Liver (tissue), 9 donors: Measurements from ENCODE around the genes GFRA3 and LRRTM2.

- PRO-cap, 5 experiments, result no peak in any of the 5 experiments
- RAMPAGE, long total RNA, 2 experiments, result start-site peak on the minus strand in 1 of 2 experiments, at chr5:138274450-138274505 at its widest, 29 to 41 reads per replicate
- RRBS, result 21% methylated on average over 16 of the region's 64 CpGs
Observed at GRCh38 chr5:138274027-138274862, at the start of gene GFRA3. Gene GFRA3 (minus strand): TSS chr5:138274621.

- PRO-cap, 5 experiments, result no peak in any of the 5 experiments
- RAMPAGE, long total RNA, 2 experiments, result no peak in any of the 2 experiments
- RRBS, result no CpG with 5 or more reads among the region's 2 CpGs
Observed at GRCh38 chr5:138349187-138349970, 3.1 kb upstream of the KDM3B start.

- PRO-cap, 5 experiments, result no peak in any of the 5 experiments
- RAMPAGE, long total RNA, 2 experiments, result no peak in any of the 2 experiments
- RRBS, result no CpG with 5 or more reads among the region's 15 CpGs
Observed at GRCh38 chr5:138391587-138392493, 39.4 kb downstream of the KDM3B start.

DNA sequence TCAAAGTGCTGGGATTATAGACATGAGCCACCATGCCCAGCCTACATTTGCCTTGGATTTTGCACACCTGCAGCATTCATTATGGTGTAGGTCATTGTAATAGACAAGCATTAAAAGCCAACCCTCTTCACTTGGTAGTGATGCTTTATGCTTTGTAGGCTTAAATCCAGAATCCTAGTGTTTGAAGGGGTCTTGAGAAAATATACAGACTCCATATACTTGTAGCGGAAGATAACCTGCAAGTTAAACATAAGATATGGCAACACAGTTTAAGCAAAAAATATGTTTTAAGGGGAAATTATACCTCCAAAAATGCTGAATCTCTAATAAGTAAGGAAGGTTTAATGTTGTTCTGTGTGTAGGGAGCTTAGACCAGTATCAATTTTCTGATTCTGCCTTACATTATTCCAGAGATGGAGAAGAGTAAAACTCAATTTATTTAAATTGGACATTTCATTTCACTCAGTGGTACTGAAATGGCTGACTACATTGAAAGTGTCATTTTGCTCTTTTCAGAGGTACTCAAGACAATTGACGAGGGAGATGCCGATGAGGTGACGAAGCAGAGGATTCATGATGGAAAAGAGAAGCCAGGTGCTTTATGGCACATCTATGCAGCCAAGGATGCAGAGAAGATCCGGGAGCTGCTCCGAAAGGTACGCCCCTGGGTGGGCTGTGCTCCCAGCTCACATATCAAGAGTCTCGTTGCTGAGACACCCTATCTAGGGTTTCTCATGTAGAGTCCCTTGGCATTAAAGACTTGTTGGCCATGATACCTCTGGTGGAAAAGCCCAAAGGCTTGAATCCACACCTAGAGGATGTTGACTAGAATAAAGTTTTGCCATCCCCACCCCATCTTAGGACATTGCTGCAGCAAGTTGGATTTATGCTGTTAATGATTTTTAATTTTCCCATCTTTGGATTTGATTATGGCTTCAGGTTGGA, 9.3 kb upstream of the REEP2 start:
- PRO-cap, 5 experiments, result no peak in any of the 5 experiments
- RAMPAGE, long total RNA, 2 experiments, result no peak in any of the 2 experiments
- RRBS, result no CpG with 5 or more reads among the region's 8 CpGs

DNA sequence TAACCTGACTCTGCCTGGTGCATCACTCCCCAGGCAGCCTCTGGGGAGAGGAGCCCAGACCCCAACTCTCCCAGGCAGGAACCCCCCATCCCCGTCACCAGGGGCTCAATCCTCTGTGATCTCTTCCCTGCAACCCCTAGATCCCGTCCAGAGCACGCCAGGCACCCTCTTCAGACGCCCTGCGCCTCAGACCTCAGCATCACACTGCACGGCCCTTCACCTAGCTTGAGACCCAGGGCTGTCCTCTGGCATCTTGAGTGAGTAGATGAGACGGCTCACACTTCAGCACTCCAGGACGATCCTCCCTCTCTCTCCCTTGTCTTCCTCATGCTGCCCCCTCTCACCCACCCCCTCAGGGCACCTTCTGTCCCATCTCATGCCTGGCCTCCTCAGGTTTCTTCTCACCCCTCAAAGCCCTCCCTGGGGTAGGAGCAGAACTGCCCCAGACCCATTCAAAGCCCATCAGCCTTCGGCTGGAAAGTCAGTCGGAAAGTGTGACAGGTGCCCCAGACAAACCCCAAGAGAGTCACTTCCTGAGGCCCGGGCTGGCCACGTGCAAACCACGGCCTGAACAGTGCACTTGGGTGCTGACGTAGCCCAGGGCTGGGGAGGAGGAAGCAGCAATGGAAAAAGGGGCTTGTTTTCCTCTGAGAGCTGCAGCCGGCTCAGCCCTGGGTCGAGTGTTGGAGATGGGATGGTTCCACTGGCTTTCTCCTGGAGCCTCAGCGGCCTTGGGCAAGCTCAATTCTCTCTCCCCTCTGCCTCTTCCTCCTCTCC, 6.2 kb upstream of the EGR1 start:
- PRO-cap, 5 experiments, result peak in 1 of 5 experiments; most common plus-strand start position 657 of the sequence (in 1); most common minus-strand start position 483 of the sequence (in 1)
- RAMPAGE, long total RNA, 2 experiments, result no peak in any of the 2 experiments
- RRBS, result no CpG with 5 or more reads among the region's 17 CpGs

DNA sequence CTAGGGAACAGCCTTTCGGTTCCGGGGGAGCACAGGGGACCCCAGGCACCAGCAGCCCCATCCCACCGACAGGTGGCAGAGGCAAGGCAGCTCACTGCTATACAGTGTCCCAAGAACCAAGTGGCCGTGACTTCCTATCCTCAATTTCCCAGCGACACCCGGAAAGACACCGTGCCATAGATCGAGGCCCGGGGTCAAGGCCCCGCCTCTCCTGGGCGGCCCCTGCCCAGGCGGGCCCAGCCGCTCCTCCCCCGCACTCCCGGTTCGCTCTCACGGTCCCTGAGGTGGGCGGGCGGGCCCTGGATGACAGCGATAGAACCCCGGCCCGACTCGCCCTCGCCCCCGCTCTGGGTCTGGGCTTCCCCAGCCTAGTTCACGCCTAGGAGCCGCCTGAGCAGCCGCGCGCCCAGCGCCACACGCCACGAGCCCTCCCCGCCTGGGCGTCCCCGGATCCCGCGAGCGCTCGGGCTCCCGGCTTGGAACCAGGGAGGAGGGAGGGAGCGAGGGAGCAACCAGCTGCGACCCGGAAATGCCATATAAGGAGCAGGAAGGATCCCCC, 671 bp upstream of the EGR1 start:
- PRO-cap, 5 experiments, result peak in 5 of 5 experiments; most common plus-strand start position 282 of the sequence (in 4); most common minus-strand start position 150 of the sequence (in 5)
- RAMPAGE, long total RNA, 2 experiments, result no peak in any of the 2 experiments
- RRBS, result 1% methylated on average over 17 of the region's 44 CpGs

DNA sequence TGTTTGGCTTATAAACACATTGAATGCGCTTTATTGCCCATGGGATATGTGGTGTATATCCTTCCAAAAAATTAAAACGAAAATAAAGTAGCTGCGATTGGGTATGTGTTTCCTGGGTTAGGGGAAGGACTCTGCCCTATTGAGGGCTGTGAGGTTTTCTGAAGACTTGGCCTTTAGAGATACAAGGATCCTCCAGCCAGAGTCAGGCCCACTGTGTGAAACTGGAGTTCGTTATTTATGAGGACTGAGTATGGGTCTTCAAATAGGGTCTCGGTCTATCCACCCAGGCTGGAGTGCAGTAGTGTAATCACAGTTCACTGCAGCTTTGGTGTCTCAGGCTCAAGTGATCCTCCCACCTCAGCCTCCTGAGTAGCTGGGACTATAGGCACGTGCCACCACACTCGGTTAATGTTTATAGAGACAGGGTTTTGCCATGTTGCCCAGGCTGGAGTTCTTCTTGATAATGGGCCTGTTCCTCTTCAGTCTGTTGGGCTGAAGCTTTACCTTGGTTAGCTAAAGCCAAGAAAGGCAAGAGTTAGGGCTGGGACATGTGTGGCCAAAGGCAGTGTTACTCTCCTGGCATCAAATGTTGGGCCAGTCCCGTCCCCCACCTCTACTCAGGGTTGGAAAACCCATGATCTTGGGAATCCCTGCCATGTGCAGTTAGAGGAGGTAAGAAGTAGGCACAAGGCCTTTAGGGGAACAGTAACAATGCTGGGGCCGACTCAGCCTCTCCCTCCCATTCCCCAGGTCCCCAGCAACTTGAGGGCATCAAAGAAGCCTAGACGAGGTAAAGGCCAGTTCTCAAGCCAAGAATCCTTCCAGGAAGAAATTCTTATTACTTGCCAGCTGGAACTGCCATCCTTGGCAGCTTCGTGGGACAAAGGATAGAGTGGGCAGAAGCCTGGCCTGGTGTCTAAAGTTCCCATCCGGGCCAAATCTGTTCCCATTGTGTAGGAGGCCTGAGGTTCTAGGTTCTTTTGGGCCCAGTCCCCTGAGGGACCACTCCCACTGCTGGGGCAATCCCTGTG, 4.2 kb downstream of the EGR1 start:
- PRO-cap, 5 experiments, result peak in 2 of 5 experiments; most common plus-strand start position 114 of the sequence (in 2); most common minus-strand start position 486 of the sequence (in 1)
- RAMPAGE, long total RNA, 2 experiments, result no peak in any of the 2 experiments
- RRBS, result no CpG with 5 or more reads among the region's 12 CpGs

- PRO-cap, 5 experiments, result no peak in any of the 5 experiments
- RAMPAGE, long total RNA, 2 experiments, result no peak in any of the 2 experiments
- RRBS, result no CpG with 5 or more reads among the region's 4 CpGs
Observed at GRCh38 chr5:138536573-138537591, 6.2 kb downstream of the ETF1 start.

DNA sequence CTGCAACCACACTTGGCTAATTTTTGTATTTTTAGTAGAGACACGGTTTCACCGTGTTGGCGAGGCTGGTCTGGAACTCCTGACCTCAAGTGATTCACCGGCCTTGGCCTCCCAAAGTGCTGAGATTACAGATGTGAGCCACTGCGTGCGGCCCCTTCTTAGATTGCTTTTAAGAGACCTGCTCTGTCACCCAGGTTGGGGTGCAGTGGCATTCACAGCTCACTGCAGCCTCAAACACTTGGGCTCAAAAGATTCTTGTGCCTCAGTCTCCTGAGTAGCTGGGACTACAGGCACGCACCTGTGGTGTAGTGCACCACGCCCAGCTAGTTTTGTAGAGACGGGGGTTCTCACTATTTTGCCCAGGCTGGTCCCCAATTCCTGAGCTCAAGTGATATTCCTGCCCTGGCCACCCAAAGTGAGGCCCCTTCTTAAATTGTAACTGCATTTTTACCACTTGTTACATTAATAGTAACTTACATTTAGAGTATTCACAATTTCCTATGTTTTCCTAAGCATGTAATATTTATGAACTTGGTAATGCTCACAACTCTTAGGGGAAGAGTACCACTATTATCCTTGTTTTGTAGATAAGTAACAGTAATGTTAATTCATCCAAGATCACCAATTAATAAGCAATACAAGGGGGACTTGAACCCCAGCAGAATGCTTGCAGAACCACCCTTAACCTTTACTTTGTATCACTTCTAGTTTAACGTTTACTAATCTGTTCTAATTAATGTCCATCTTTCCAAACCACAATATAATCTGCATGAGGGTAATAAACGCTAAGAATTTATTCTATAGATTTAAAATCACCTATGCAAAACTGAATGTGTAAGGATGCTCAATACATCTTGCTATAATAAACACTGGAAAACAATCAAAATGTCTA, 10.7 kb downstream of the HSPA9 start:
- PRO-cap, 5 experiments, result no peak in any of the 5 experiments
- RAMPAGE, long total RNA, 2 experiments, result no peak in any of the 2 experiments
- RRBS, result no CpG with 5 or more reads among the region's 11 CpGs

DNA sequence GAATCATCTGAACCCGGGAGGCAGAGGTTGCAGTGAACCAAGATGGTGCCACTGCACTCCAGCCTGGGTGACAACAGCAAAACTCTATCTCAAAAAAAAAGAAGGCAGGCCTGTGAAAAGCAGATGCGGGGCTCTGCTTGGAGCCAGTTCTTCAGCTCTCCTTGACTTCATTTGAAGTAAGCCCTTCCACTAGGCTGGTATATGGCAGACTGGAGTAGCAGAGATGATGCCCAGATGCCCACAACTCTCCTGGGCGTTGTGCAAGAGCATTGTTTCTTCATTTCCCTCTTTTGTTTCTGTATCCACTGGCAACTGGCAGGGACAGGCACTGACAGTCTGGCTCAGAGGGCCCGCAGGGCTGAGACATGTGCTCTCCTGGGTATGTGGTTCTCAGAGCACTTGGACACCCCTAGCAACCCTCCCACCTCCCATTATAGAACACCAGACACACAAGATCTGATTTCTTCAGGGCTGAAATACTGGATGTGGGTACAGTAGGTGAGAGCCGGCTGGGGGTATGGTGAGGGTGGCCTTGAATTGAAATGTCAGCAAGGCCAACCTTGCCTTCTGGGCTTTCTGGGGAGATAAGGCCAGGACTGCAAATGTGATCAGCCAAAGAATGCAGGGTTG, 28.8 kb upstream of the CTNNA1 start:
- PRO-cap, 5 experiments, result no peak in any of the 5 experiments
- RAMPAGE, long total RNA, 2 experiments, result no peak in any of the 2 experiments
- RRBS, result no CpG with 5 or more reads among the region's 5 CpGs

GRCh38 chr5:138845029-138845612, 30.0 kb downstream of the LRRTM2 start:
- PRO-cap, 5 experiments, result no peak in any of the 5 experiments
- RAMPAGE, long total RNA, 2 experiments, result no peak in any of the 2 experiments
- RRBS, result no CpG with 5 or more reads among the region's 8 CpGs

DNA sequence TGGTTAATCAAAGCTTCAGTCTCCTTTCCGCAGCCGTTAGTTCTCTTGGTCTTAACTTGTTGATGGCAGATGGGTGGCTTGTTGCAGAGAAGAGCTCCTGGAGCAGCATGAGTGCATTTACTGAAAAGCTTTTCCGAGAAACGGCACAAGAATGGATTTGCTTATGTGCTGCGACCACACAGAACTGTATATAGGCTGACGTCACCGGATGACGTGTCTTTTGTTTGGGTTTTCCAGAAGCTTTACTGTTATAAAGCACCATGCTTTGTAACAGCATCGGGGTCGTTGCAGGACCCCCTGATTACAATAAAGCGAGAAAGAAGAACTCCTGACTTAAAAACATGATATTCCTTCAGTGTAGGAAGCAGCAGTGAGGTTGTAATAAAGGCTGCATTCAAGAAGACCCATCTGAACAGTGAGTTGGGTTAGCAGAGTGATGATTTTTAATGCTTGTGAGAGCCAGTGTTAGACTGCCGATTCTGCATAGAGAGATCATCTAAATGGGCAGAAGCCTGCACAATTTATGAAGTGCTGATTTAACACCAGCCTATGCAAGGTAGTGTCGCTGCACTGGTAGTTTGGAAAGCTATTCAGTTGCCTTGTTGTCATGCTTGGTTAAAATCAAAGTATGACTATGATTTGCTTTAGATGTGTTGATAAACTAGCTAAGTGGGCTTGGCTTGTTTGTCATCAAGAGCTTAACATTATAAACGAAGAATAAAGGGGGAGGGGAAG, at the start of gene LRRTM2:
TSS of gene LRRTM2 (minus strand) at position 153 of the 735 bp plus-strand sequence.
- PRO-cap, 5 experiments, result no peak in any of the 5 experiments
- RAMPAGE, long total RNA, 2 experiments, result no peak in any of the 2 experiments
- RRBS, result no CpG with 5 or more reads among the region's 14 CpGs

DNA sequence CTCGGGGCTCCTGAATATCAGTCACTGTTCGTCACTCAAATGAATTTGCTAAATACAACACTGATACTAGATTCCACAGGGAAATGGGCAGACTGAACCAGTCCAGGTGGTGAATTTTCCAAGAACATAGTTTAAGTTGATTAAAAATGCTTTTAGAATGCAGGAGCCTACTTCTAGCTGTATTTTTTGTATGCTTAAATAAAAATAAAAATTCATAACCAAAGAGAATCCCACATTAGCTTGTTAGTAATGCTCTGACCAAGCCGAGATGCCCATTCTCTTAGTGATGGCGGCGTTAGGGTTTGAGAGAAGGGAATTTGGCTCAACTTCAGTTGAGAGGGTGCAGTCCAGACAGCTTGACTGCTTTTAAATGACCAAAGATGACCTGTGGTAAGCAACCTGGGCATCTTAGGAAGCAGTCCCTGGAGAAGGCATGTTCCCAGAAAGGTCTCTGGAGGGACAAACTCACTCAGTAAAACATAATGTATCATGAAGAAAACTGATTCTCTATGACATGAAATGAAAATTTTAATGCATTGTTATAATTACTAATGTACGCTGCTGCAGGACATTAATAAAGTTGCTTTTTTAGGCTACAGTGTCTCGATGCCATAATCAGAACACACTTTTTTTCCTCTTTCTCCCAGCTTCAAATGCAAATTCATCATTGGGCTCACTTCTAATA, 59.1 kb upstream of the LRRTM2 start:
- PRO-cap, 5 experiments, result no peak in any of the 5 experiments
- RAMPAGE, long total RNA, 2 experiments, result no peak in any of the 2 experiments
- RRBS, result no CpG with 5 or more reads among the region's 7 CpGs

GRCh38 chr5:138937026-138937770, 62.1 kb upstream of the LRRTM2 start:
- PRO-cap, 5 experiments, result no peak in any of the 5 experiments
- RAMPAGE, long total RNA, 2 experiments, result no peak in any of the 2 experiments
- RRBS, result no CpG with 5 or more reads among the region's 13 CpGs

DNA sequence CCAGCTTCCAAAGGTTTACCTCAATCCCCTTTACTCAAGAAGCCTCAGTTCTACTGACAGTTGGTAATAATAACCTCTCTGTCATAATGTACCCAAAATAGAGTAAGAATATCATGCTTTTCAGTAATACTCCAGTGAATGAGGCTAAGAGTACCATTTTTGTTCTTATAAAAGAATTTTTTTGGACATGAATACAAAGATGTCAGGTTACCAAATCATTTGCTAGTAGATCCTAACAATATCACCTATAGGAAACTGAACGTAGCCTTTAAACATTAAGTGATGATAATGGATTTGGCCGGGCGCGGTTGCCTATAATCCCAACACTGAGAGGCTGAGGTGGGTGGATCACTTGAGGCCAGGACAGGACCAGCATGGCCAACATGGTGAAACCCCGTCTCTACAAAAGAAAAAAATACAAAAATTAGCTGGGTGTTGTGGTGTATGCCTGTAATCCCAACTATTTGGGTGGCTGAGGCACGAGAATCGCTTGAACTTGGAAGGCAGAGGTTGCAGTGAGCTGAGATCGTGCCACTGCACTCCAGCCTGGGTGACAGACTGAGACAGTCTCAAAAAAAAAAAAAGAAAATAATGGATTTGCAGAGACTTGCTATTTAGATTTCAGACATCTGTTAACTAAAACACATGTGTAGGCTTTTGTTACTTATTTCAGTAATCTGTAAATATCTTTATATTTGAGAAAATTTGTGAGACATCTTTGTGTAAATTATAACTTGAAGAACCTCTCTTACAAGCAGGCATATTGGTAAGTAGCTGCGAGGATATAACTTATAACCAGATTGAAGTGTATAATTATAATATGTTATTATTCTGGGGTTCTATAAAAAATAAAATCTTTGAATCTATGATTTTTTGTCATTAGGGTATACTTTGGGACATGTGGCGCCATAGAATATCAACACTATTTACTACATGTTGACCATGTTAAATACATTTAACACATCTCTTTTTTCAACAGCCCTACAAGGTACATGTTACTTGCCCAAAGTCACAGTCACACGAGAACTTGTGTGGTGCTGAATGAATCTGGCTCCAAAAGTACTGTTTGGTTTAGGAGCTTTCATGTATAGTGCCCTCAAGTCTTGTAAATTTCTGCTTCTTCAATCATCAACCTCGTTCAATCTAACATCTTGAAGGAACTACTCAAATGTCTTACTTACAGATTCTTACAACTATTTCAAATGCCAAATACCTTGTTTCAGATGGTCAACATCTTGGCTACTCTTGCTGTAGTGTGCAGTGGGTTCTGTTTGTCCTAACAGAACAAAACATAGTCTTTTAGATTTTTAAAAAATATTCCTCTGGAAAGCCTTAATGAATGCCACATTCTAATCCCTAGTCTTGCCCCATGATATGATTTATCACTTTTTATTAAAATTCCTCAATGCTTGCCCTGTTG, 9.0 kb upstream of the MATR3 start:
- PRO-cap, 5 experiments, result no peak in any of the 5 experiments
- RAMPAGE, long total RNA, 2 experiments, result no peak in any of the 2 experiments
- RRBS, result no CpG with 5 or more reads among the region's 12 CpGs

DNA sequence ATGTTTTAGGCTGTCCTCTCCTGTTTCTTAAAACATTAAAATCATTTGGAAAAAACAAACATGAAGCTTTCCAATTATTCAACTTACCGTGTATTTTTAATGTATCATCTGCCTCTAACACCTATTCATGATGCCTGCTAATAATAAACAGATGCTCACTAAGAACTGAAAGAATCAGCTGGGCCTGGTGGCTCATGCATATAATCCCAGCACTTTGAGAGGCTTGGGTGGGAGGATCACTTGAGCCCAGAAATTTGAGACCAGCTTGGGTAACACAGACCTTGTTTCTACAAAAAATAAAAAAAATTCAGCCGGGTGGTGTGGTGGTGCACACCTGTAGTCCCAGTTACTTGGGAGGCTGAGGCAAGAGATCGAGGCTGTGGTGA, 19.8 kb downstream of the SLC23A1 start:
- PRO-cap, 5 experiments, result no peak in any of the 5 experiments
- RAMPAGE, long total RNA, 2 experiments, result no peak in any of the 2 experiments
- RRBS, result no CpG with 5 or more reads among the region's 3 CpGs

- PRO-cap, 5 experiments, result no peak in any of the 5 experiments
- RAMPAGE, long total RNA, 2 experiments, result no peak in any of the 2 experiments
- RRBS, result no CpG with 5 or more reads among the region's 8 CpGs
Observed at GRCh38 chr5:139459305-139459830, 3.2 kb downstream of the ECSCR start.

- PRO-cap, 5 experiments, result no peak in any of the 5 experiments
- RAMPAGE, long total RNA, 2 experiments, result no peak in any of the 2 experiments
- RRBS, result no CpG with 5 or more reads among the region's 4 CpGs
Observed at GRCh38 chr5:139511753-139511973, 29.1 kb upstream of the STING1 start.

- PRO-cap, 5 experiments, result no peak in any of the 5 experiments
- RAMPAGE, long total RNA, 2 experiments, result no peak in any of the 2 experiments
- RRBS, result no CpG with 5 or more reads among the region's 11 CpGs
Observed at GRCh38 chr5:139550211-139550840, 10.8 kb upstream of the UBE2D2 start.

DNA sequence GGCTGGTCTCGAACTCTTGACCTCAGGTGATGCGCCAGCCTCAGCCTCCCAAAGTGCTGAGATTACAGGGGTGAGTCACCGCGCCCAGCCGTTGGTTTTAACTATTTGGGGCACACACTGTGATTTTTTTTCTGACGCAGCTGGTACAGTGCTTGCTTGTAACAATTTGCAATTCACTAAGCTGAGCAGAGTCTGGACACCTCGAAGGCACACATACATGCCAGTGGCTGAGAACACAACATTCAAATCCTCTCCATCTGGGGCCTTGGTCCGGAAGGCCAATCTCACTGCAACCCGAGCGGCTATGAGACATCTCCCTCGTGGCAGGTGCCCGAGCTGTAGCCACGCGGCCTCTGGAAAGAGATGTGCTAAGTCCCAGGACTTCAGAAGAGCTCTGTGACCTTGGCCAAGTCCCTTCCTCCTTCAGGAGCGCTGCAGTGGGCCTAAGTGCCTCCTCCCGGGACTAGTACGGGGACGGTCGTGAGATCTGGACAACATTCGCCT, 545 bp upstream of the UBE2D2 start:
- PRO-cap, 5 experiments, result no peak in any of the 5 experiments
- RAMPAGE, long total RNA, 2 experiments, result no peak in any of the 2 experiments
- RRBS, result no CpG with 5 or more reads among the region's 20 CpGs